Esophagus muscularis mucosa (tissue), 4 donors: ENCODE results near the genes FBXO36 and HTR2B.

GRCh38 chr2:229791699-229792475 lies 77.5 kb upstream of the DNER start:
- PRO-cap, result no peak
- RAMPAGE, long total RNA, 4 experiments, result no peak in any of the 4 experiments

GRCh38 chr2:229792984-229793266 lies 78.6 kb upstream of the DNER start:
- PRO-cap, result no peak
- RAMPAGE, long total RNA, 4 experiments, result no peak in any of the 4 experiments

DNA sequence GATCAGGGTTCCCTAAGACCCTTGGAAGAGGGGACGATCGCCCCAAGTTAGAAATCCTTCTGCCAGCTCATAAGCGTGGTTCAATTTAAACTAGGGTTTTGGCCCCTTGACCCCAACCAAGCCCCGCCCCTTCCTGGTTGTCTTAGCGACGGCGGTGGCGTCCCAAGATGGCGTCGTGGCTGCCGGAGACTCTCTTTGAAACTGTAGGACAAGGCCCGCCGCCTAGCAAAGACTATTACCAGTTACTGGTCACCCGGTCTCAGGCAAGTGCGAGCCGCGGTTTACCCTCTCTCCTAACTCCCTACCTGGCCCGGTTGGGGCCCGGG lies at the start of gene FBXO36:
FBXO36 (plus strand) TSS at position 157 of the 326 bp plus-strand sequence.
- PRO-cap, result bidirectional peak, plus-strand start at position 160 of the sequence, minus-strand start outside the sequence
- RAMPAGE, long total RNA, 4 experiments, result start-site peak on the plus strand in 3 of 4 experiments, centred at positions 151 to 157 of the sequence, 52 to 79 reads per replicate

GRCh38 chr2:230227342-230227654 lies 1.8 kb downstream of the SP140 start:
- PRO-cap, result no peak
- RAMPAGE, long total RNA, 4 experiments, result no peak in any of the 4 experiments

- PRO-cap, result no peak
- RAMPAGE, long total RNA, 4 experiments, result no peak in any of the 4 experiments
Measured at GRCh38 chr2:230512697-230513526, 96.9 kb downstream of the SP100 start.

DNA sequence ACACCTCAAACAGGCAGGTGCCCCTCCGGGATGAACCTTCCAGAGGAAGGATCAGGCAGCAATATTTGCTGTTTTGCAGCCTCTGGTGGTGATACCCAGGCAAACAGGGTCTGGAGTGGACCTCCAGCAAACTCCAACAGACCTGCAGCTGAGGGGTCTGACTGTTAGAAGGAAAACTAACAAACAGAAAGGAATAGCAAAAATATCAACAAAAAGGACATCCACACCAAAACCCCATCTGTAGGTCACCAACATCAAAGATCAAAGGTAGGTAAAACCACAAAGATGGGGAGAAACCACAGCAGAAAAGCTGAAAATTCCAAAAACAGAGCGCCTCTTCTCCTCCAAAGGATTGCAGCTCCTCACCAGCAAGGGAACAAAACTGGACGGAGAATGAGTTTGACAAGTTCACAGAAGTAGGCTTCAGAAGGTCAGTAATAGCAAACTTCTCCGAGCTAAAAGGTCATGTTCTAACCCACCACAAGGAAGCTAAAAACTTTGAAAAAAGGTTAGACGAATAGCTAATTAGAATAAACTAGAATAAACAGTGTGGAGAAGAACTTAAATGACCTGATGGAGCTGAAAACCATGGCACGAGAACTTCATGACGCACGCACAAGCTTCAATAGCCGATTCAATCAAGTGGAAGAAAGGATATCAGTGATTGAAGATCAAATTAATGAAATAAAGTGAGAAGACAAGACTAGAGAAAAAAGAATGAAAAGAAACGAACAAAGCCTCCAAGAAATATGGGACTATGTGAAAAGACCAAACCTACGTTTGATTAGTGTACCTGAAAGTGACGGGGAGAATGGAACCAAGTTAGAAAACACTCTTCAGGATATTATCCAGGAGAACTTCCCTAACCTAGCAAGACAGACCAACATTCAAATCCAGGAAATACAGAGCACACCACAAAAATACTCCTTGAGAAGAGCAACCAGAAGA lies 110.4 kb downstream of the SP100 start:
- PRO-cap, result no peak
- RAMPAGE, long total RNA, 4 experiments, result no peak in any of the 4 experiments

DNA sequence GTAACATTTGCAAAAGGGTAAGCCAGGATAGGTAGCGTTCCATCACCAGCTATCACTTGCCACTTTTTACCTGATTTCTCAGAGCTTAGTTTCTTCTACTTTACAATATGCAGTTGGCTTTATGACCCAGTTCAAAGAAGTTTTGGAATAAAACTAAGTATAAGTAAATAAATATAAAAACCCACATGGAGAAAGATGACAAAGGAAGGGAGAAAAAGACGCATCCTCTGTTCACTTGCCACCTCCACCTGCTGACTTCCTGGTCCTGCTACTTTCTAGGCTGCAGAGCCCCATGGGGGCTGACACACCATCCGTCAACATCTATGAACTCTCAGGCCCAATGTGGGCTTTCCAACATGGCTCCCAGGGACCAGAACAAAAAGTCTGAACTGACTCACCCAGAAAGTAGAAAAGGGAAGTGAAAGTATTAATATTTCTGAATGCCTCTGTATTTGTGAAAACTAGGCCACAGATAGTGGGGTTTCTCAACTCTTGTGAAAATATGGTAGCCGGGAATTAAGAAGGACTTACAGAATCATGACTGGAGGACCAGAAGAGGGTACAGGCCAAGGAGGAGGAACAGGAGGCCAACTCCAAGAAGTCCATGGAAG lies 123.2 kb upstream of the CAB39 start:
- PRO-cap, result no peak
- RAMPAGE, long total RNA, 4 experiments, result no peak in any of the 4 experiments

DNA sequence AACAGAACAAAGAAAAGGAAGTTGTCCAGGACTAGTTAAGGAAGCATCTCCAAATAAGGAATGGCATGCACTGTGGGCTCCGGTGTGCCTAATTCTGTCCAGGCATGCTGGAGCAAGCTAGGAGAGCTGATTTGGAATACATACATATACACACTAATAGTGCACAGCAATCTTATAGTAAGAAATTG lies 72.2 kb downstream of the CAB39 start:
- PRO-cap, result no peak
- RAMPAGE, long total RNA, 4 experiments, result no peak in any of the 4 experiments

DNA sequence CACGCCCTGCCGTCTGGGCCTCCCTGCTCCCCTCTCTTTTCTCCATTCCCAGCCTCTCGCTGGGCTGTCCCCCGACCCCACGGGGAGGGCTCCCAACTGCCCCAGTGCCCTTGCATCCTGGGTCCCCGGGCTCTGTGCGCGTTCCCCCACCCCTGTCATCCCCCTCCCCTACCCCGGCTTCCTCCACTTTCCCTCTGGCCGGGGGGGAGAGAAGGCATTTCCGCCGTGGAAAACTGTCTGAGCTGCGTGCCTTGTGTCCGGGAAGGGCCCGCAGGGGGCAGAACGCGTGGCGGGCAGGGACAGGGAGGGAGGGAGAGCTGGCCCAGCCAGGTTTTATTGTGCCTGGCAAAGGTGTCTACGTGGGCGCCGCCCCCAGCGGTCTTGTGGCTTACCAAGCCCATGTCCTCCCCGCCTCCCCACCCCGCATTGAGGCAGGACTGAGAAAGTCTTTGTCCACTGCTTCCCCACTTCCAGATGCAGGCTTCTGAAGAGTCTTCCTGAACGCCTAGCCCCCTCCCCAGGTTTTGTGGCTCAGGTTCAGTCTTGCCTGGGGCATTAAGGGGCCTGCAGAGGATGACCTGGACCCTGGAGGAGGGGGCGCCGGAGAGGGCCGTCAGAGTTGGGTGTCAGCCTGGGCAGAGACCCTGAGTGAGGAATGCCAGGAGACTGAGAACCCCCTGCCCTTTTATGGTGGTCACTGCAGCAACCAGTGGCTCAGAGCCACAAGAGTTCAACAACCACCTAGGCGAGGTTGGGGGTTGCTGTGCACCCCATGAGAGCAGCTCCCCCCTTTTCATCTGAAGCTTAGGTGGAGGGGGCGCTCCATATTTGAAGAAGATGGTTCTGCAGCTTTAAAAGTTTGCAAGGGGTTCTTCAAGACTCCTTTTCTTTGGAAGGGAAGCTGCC lies 1.3 kb downstream of the ITM2C start:
- PRO-cap, result unidirectional peak, minus-strand start at position 136 of the sequence
- RAMPAGE, long total RNA, 4 experiments, result no peak in any of the 4 experiments

DNA sequence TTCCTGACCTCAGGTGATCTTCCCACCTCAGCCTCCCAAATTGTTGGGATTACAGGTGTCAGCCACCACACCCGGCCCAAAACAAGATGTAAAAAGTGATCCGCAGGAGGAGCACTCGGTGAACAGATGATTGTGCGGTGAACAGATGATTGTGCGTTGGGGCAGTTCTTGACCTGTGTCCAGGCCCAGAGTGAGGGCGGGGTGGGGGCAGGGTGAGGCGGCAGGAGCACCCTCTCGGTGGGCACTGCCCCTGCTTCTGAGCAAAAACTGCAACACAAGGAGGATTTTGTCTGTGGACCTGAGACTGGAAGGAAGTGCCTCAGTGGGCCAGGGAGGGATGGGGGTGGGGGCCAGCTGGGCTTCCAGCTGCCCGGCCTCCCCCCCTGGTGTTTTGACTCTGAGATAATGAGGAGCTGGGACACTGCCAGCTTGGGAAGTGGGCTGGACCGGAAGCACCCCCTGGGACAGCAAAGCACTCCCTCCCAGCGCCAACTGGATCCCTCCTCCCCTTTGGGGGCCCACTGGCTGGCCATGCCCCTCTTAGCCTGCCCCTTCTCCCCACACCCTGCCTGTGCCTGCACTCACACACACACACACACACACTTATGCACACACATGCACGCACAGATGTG lies 3.3 kb downstream of the ITM2C start:
- PRO-cap, result no peak
- RAMPAGE, long total RNA, 4 experiments, result no peak in any of the 4 experiments

GRCh38 chr2:230902225-230902611 lies 22.8 kb downstream of the GPR55 start:
- PRO-cap, result no peak
- RAMPAGE, long total RNA, 4 experiments, result no peak in any of the 4 experiments

DNA sequence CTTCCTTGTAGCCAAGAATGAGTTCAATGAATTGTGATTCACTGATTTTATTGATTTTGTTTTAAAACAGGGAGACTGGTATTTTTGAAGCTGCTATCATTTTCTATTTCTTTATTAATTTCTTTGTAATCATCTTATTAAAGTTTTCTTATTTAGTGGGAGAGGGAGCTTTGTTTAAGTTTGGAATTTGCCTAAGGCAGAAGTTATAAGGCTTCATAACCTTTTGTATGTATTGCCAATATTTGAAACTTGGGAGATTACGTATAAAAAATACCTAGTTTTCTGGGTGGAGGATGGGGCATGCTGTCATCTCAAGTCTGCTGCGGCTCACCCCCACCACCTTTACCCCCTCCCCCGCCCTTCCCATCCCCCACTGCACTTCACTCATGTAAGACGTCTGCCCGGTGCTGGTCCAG lies 7.9 kb upstream of the PSMD1 start:
- PRO-cap, result no peak
- RAMPAGE, long total RNA, 4 experiments, result no peak in any of the 4 experiments

DNA sequence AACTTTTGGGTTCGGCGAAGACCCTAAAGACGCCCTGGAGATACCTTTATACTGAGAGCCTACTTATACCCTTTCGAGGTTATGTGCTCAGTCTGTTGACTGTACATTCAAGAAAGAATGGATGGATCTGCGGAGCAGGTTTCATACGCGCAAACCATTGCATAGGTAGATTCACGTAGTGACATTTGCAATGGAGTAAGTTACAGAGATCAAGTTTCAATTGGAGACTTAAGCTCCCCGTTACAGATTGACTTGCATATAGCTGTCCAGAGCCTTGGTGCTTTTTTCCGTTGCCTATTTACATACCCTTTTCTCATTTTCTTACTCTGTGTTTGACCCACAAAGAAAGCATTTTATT lies 904 bp downstream of the PSMD1 start:
- PRO-cap, result no peak
- RAMPAGE, long total RNA, 4 experiments, result no peak in any of the 4 experiments

DNA sequence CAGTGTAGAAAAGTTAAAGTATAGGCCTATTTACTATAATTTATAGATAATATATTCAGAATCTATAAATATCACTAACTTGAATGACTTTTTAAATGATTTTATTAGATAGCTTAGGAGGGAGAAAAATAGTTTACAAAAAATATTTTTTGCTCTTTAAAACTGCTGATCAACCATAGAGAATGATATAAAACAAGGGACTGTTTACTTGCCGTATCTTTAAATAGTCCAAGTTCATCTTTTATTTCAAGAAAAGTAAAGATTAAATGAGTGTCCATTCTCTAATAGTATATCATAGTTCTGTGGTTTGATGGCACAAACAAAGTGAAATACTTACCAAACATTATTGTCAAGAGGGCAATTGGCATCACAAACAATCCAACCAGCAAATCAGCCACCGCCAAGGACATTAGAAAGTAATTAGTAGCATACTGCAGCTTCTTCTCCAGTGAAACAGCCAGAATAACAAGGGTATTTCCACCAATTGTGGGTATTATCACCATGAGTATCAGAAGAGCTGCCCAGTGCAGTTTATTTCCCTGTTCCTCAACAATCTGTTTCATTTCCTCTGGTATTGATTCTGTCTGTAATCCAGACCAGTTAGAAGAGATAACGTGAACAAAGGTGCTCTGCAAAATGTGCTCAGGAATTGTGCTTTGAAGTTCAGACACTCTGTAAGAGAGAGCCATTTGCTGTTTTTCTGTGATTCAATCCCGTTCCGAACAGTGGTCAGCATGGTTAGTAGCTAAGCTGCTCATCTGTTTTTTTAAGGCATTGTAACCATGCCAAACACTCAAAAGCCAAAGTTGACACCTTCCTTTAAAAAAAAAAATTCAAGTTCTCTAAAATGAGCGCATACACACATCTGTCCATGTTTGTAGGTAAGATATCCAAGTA lies 1.5 kb downstream of the HTR2B start:
- PRO-cap, result unidirectional peak, minus-strand start at position 727 of the sequence
- RAMPAGE, long total RNA, 4 experiments, result start-site peak on the minus strand in 4 of 4 experiments, centred at positions 530 to 731 of the sequence, 18 to 546 reads per replicate

- PRO-cap, result unidirectional peak, minus-strand start at chr2:231125042; unidirectional peak, minus-strand start at chr2:231125069
- RAMPAGE, long total RNA, 4 experiments, result start-site peak on the minus strand in 4 of 4 experiments, at chr2:231125017-231125086 at its widest, 46 to 355 reads per replicate
Measured at GRCh38 chr2:231124793-231125151, at the start of gene HTR2B. Gene HTR2B, minus strand, starts transcription at chr2:231125042.

DNA sequence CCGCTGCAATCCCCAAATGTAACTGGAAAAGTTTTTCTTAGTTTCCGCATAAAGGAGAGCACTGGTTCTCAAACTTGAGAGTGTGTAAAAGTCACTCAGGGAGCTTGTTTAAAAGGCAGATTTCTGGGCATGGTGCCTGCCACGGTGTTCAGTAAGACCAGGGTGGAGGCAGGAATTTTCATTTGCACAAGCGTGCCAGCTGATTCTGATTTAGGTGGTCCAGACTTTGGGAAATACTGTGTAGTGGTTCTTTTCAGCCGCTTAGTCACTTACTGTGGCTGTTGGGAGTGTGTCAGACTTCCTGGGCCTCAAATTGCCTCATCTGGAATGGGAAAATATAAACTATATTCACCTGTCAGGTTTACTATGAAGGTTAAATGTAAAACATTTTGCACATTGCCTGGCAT lies 795 bp downstream of the ARMC9 start:
- PRO-cap, result bidirectional peak, plus-strand start at position 264 of the sequence, minus-strand start at position 274 of the sequence
- RAMPAGE, long total RNA, 4 experiments, result start-site peak on the minus strand in 4 of 4 experiments, centred at positions 54 to 84 of the sequence, 13 to 81 reads per replicate

DNA sequence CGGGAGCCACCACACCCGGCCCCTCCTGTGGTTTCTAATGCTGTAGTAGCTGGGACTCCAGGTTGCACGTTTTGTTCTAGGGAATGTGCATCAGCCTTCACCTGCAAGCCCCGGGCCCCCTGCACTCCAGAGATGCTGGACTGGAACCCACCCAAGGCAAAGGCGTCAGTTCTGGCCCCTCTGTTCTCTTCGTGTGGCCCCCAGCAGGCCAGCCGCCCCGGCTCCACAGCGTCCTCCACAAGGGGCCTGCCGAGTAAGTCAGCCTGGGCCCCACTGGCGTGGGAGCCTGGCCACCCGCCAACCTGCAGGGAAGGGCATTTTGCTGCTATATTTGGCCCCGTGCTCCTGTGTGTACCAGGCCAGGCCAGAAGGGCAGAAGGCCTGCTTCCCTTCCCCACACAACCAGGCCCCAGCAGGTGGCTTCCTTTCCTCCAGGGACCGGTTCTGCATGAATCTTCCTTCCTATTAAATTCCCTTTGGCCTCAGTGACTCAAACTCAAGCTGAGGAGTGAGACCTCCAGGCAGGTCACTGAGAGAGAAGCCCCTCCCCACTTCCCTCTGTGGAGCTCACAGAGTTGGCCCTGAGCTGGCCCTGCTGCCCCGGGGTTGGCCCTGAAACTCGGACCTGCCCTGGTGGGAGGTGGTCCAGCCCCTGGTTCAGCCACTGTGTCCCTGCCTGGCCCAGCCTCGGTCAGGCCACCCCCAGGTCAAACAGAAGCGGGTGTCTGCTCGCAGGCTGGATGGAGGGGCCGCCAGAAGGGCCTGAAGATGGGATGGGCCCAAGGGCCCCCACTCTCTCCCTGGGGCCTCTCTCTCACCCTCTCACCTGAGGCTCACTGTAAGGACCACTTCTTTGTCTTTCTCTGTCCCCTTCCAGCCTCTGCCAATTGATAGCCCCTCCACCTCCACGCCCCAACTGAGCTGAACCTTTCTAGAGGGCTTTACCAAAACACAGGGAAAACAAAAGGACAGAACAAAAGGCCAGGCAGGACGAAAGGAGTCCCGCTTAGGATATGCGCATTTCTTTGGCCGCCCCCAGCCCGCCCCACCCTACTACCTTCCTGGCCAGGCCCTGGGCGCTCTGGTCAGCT lies 25.3 kb upstream of the B3GNT7 start:
- PRO-cap, result no peak
- RAMPAGE, long total RNA, 4 experiments, result no peak in any of the 4 experiments

DNA sequence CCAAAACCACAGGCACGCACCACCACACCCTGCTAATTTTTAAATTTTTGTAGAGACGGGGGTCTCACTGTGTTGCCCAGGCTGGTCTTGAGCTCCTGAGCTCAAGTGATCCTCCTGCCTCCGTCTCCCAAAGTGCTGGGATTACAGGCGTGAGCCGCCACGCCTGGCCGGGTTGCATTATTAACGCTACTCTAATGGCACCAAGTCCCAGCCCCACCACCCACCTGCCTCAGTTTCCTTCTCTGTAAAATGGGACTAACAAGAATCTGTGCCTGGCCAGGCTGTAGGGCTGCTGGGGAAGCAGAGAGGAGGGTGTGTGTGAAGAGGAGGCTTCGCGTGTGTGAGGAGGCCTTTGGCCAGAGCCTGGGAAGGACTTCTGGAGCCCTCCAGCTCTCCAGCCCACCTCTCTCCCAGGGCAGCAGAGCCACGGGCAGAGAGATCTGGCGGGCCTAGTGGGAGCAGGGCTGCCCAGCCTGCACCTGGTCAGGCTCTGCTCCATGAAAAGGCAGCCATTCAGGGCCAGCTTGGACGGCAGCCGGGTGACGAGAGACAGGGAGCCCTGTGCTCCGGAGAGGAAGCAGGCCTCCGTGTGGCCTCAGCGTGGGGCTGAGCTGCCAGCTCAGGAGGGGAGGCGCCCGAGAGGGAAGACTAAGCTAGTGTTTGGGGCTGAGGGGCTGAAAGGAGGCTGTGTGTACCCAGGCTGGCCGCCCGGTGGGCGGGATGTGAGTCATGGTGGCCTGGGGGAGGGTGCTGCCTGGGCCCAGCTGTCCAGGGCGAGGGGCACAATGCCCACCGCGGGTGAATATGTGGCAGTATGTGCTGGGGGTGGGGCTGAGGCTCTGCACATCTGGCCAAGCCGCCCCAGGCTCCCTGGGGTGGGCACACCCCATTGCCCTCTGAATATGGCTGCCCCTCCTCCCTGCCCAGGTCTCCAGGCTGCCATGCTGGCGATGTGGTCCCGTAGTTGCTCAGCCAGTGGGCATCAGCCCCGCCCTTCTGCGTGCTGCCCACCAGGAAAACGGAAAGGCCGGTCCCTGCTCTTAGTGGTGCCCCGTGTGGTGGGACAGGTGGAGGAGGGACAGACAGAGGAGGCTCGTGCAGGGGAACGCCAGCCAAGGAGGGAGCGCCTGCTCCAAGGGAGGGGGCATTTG lies 7.2 kb upstream of the B3GNT7 start:
- PRO-cap, result no peak
- RAMPAGE, long total RNA, 4 experiments, result no peak in any of the 4 experiments

DNA sequence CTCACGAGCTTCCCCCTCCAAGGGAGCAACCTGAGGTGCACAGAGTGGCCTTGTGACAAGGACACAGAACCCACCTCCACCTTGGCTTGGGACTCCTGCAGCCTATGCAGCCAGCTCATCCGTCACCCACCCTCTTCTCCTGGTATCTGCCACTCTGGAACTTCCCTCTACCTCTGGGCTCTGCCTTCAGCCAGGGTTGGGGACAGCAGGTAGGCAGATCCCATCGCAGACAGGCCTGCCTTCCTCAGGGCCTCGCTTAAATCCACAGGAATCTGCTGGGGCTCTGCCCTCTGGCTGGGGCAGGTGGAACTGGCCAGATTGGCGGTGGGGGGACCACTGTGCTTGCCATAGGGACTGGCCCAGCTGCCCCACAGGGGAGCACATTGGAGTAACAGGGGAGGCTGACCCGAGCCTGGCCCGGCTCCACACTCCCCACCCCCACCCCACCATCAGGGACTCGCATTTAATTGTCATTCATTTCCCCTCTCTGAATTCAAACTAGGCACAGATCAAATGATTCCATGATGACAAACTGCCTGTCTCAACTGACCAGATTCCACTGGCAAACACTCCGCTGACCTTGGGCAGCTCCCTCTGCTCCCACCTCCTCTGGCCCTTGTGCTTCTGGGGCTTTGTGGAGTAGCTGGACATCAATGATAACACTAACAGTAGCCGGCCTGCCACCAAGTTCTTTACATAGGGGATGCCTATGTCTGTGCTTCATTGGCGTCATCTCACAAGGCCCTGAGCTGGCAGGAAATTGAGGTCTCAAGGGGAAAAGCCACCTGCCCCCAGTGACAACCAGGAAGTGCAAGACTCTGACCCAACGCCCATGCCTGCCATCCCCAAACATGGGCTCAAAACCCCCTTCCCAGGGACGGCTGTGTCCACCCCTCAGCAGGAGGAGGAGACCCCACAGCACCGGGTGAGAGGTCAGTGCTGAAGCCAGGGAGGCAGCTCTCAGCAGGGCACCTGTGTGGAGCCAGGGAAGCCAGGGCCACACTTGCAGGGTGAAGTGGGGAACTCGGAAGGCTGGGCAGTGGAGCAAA lies 2.2 kb upstream of the B3GNT7 start:
- PRO-cap, result no peak
- RAMPAGE, long total RNA, 4 experiments, result no peak in any of the 4 experiments

DNA sequence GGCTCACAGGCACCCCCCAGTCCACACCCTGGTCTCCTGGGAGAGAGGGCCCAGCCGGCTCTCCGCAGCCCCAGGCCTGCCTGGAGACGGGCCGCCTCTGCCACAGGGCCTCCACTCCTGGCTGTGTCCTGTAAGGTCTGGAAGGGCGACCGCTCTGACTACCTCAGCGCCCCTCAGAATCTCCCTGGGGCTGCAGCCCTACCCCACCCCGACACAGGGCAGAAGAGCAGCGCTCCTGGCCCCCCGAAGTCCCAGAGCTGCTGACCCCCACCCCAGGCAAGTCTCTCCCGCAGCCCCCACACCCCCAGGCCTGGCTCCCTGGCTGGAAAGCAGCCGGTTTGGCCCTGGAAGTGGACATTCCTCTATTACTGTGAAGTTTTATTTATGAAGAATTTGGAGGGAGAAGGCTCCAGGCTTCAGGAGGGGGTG lies 3.9 kb downstream of the B3GNT7 start:
- PRO-cap, result no peak
- RAMPAGE, long total RNA, 4 experiments, result no peak in any of the 4 experiments